Mammary microvascular endothelial cell (primary cell): Measurements from ENCODE around the gene ZNF208.

GRCh38 chr19:19613567-19614018, 4.9 kb downstream of the PBX4 start:
- RAMPAGE, long total RNA, result no peak

DNA sequence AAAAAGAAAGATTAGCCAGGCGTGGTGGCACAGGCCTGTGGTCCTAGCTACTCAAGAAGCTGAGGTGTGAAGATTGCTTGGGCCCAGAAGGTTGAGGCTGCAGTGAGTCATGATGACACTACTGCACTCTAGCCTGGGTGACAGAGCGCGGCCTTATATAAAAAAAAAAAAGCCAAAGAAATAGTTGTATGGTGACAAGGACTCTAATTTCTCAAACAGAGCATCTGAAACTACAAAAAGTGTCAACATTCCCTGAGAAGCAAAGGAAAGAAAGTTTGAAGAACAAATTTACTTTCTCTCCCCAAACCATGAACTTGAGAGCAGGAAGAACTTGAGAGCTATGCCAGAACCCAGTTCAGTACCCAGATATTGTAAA, 3.3 kb downstream of the PBX4 start:
- RAMPAGE, long total RNA, result no peak

DNA sequence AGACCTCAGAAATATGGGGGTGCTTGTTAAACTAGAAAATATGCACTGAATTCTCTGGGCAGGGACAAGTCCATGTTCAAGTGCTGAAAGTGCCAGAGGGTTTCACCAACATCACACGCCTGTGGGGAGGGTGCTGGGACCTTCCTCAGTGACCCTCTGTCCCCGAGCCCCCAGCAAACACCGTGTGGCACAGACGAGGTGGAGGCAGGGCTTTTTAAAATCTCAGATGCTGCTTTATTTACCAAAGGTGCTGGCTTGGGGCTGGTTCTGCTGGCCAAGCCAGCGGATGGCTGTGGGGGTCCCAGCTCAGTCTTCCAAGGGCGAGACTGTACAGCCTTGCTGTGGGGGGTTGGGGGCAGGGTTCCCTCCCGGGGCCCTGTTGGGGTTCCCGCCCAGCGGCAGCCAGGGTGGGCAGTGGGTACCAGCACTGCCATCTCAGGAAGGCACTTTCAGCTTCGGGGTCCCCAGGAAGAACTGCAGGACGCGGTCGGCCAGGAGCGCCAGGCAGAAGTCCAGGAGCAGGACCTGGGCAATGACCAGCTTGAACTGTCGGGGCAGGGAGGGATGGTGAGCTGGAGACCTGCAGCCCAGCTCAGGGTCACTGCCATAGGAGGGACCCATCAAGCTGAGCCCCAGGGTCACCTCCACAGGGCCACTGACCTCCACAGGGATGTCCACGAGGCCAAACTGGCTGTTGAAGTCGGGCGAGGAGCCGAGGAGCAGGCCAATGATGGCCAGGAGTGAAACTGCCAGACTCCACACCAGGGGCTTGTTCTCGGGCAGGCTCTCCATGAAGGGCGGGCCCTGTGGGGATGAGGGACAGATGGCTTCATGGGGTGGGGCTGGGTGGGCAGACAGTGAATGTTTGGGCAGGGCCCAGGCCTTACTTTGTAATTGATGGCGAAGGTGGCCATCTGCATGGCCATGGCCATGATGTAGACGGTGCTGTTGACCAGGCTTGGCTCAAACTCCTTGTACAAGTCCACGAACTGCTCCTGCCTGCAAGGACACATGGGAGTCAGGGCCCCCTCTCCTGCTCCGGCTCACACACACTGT, 1.9 kb upstream of the GMIP start:
- RAMPAGE, long total RNA, result no peak

DNA sequence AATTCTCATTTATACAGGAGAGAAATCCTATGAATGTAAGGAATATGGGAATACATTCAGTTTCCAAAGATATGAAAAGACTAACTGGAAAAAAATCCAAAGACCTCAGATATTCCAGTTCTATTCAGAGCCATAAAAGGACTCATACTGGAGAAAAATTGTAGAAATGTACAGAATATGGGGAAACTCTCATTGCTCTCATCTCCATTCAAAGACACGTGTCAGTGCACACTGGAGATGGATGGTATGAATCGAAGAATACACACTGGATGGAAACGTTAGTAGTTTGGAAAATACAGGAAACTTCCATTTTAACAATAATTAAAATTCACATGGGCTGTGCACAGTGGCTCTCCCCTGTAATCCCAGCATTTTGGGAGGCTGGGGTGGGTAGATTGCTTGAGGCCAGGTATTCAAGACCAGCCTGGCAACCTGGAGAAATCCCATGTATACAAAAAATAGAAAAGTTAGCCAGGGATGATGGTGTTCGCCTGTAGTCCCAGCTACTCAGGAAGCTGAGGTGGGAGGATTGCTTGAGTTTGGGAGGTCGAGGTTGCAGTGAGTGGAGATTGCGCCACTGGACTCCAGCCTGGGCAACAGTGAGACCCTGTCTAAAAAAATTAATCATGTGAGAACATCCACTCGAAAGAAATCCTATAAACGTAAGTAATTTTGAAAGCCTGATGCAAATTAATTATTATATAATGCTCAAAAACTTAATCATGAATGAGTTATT, 12.7 kb downstream of the ZNF101 start:
- RAMPAGE, long total RNA, result no peak

- RAMPAGE, long total RNA, result no peak
These were observed 29.0 kb downstream of the ZNF626 start for GRCh38 chr19:20632214-20632932.

DNA sequence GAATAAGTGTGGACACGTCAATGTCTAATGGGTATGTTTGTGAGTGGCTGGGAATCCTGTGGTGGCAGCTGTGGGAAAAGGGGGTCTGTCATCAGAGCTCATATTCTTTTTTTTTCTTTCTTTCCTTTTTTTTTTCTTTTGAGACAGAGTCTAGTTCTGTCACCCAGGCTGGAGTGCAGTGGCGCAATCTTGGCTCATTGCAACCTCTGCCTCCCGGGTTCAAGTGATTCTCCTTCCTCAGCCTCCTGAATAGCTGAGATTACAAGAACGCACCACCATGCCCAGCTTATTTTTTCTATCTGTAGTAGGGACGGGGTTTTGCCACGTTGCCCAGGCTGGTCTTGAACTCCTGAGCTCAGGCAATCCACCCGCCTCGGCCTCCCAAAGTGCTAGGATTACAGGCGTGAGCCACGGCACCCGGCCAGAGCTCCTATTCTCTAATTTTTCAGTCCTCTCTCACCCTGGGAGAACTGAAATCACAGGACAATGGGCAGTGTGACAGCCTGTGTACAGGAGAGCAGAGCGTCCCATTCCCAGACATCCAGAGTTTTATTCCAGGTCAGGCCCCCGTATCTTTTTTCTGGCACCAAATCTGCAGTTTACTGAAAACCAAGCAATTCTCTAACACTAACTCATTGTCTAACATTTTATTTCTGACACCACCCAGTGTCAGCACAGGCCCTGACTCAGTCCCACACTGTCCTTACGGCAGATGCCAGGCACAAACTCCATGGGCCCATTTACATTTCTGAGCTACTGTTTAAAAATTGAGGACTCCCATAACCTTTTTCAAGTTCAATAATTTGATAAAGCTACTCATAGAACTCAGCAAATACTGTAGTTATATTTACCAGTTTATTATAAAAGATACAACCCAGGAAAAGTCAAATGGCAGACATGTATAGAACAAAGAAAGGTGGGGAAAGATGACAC, 6.8 kb downstream of the ZNF708 start:
- RAMPAGE, long total RNA, result no peak

GRCh38 chr19:21494337-21494737, 11.1 kb upstream of the ZNF429 start:
- RAMPAGE, long total RNA, result no peak

DNA sequence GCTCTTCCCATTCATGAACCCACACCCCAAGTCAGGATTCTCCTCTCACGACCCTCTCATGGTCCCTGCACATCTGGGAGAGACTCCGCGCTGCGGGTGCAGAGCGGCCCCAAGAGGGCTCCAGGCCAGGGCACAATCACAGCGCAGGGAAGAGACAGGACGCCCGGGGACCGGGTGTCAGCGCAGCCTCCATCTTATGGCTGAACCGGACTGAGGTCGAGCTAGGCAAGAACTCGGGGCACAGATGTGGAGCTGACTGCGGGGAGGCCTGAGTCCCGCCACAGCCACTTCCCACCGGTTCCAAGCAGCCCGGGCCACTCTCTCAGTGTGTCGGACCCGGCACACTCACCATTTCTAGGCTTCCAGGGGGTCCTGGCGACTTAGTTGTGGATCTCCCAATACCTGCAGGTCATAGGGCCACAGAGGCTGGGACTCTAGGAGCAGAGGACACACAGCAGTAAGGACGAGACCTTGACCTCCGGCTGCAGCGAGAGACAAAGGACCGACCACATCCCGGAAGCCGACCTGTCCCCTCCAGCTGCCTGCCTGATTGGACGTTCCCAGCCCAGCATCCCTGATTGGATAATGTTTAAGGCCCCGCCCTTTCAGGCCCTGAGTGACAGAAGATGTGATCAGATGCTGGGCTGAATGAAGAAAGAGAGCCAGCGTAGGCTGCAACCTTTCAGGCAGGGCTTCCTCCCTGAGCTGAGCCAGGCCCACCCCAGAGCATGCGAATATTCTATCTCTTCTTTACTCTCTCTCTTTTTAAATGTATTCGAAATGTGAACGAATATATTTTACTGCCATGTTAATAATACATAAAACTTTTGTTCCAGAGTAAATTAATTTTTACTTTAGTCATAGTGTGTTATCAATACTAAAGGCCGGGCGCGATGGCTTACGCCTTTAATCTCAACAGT, at the start of gene ZNF208:
Gene ZNF208 (minus strand): TSS at position 501 of the 920 bp plus-strand sequence.
- RAMPAGE, long total RNA, result no peak

GRCh38 chr19:22784679-22785069, 723 bp upstream of the ZNF99 start:
- RAMPAGE, long total RNA, result no peak

DNA sequence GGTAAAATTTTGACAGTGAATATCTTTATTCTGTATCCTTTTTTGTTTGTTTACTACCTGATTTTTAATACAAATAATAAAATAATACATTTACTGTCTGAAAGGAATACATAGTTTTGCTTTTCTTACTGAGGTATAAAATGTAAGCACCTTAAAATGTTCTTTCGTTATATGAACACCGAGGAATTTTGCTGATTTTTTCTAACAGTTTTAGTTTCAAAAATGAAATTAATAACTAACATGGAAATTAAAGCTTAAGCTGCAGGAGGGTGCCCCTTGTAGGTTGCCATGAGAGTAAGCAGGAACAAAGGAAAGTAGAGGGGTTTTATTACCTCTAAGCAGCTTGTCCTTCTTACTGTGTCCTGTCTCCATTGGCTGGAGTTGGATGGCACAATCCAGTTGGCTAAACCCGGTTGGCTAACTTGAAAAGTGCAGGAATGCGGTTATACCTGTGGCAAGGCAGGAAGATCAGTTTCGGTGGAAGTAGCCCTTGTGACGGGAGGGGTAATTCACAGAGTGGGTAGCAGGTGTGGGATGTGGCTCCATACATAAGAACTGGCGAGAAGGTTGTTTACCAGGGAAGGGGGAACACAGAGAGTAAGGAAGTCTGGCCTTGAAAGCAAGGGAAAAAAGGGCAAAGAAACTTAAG, 3.1 kb downstream of the ZNF726 start:
- RAMPAGE, long total RNA, result no peak

- RAMPAGE, long total RNA, result no peak
These were observed 54.0 kb upstream of the ZNF254 start for GRCh38 chr19:24033039-24033355.

DNA sequence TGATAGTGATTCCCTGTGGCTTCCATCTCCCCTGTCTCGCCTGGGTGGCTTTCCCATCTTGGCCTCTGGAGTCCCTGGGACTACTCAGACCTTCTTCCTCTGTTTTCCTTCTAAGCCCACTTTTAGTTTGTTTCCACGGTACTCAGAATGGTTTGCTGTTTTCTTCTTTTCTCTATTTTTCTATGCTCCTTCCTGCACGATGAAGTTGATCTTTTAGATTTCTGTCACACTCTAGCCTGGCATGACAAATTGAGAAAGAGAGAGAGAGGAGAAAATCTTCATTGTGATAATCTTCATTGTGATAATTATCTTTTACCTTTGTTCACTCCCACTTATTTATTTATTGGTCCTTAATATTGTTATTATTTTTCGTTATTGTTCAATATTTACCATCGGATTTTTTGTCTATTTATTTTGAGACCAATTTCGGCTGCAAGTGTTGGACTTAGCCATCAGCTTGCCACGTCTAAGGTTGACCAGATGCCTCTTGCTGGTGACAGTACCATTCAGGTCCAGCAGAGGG, 1435.5 kb downstream of the UQCRFS1 start:
- RAMPAGE, long total RNA, result no peak

GRCh38 chr19:27793013-27793820, 1419.7 kb downstream of the UQCRFS1 start:
- RAMPAGE, long total RNA, result start-site peak on the minus strand at chr19:27793253-27793415, 48 and 17 reads in 2 replicates; start-site peak on the plus strand at chr19:27793431-27793477, 73 and 39 reads in 2 replicates

- RAMPAGE, long total RNA, result no peak
These were observed 34.4 kb downstream of the UQCRFS1 start for GRCh38 chr19:29178574-29178893.

- RAMPAGE, long total RNA, result no peak
These were observed 720 bp upstream of the POP4 start for GRCh38 chr19:29605007-29606119.

- RAMPAGE, long total RNA, result no peak
These were observed 10.2 kb downstream of the C19orf12 start for GRCh38 chr19:29704774-29705298.

DNA sequence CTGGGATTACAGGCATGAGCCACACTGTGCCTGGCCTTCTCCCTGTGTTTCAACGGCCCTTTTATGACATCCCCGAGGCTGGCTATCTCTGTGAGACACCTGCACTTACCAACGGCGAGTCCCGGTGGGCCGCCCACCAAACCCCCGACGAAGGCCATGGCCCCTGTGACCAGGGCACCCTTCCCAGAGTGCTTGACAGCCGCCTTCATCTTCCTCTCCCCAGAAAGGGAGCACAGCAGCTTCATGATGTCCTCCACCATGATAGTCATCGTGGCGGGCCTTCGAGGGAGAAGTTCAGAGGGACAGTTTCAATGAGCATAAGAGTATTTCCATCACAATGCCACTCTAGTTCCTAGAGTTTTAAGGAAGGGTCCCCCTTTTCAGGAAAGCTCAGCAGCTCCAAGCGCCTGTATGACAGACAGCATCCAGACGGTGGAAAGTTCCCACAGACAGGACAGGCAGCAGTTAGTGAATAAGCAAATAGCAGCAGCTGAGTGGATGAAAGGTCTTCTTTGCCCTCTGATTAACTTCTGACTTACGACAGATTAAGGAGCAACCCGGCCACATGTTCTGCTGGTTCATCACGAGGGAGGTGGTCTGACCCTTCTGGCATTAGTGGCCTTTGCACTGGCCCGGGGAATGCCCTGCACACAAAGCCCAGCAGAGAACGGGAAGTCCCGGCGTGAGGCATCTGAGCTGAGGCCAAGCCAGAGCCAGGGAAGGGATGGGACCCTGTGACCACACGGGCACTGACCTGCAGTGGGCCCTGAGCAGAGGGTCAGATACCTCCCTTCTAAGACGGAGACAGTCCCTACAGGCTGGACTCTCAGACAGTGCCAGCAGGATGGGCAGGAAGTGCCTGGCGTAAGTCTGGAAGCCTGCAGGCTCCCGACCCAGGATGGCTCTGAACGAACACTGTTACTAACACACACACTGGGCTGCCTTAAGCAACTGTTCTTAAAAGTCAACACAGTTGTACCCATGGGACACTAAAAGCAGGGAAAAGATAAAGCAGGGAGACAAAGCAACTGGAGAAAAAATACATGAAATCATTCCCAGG, 6.6 kb downstream of the C19orf12 start:
- RAMPAGE, long total RNA, result no peak

DNA sequence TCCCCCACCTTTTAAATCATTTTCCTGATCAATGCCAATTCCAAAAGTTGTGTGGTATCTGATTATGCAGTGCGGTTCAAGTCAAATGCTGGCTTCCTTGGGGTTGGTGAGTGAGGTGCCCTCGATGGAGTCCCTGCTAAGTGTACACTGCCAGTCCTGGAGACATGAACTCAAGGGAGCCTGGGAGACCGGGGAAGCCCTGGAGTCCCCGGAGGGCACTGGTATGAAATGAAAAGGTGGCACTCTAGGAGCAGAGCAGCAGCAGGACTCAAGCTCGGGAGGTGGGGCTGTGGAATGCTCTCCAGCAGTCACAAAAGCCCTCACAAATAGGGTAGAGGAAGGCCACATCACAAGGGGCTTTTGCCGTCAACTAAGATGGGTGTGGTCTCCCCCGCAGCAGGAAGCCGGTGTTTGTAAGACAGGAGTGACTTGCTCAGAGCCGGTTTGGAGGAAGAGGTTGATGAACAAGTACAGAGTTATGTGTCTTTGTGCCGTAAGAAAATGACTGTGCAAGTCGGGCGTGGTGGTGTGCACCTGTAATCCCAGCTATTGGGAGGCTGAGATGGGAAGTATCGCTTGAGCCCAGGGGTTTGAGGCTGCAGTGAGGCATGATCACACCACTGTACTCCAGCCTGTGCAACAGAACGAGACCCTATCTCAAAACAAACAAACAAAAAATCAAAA, 19.3 kb downstream of the CCNE1 start:
- RAMPAGE, long total RNA, result no peak

GRCh38 chr19:29845510-29846206, 33.9 kb downstream of the CCNE1 start:
- RAMPAGE, long total RNA, result no peak

DNA sequence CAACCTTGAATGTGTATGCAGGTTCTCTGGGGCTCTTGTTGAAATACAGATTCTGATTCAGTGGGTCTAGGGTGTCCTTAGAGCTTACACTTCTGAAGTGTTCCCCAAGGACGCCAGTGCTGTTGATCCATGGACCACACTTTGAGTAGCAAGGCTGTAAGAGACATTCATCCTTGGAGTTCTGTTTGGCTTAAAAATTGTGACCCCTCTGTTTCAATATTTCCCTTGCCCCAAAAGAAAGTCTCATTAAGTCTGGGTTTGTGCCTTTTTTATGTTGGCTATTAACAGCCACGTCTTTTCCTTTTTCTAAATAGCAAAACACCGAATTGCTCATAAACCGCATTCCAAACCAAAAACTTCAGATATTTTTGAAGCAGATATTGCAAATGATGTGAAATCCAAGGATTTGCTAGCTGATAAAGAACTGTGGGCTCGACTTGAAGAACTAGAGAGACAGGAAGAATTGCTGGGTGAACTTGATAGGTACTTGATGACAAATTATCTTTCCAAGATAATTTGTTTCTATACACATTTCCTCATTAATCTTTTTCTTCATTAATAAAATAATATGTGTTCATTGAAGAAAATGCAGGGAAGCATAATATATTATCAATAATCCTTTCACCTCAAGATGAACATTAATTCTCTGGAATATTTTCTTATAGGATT, 65.3 kb downstream of the URI1 start:
- RAMPAGE, long total RNA, result no peak